ENCODE results near the gene ARL3.

GRCh38 chr10:102133874-102134332 is 1.1 kb downstream of the PPRC1 start:
- PRO-cap: no peak

GRCh38 chr10:102230197-102230769 is 4.2 kb downstream of the ELOVL3 start:
- PRO-cap: no peak

GRCh38 chr10:102367998-102368507 is 27.5 kb upstream of the NFKB2 start:
- PRO-cap: no peak

- PRO-cap: no peak
These were observed 18.8 kb upstream of the NFKB2 start for GRCh38 chr10:102376425-102377310.

DNA sequence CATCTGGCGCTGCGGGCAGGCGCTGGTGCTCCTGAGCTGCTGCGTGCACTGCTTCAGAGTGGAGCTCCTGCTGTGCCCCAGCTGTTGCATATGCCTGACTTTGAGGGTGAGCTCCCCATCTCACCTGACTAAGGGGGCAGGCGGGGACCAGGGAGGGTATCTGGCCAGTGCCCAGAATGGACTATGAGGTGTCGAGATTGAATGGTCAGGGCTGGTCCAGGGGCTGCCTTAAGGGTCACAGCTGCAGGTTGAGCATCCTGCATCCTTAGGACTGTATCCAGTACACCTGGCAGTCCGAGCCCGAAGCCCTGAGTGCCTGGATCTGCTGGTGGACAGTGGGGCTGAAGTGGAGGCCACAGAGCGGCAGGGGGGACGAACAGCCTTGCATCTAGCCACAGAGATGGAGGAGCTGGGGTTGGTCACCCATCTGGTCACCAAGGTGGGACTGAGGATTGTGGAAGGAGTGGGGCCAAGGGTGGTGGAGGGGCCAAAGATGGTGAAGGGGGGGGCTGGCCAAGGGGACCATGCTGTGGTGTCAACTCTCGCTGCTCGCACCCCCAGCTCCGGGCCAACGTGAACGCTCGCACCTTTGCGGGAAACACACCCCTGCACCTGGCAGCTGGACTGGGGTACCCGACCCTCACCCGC is 5.0 kb downstream of the NFKB2 start:
- PRO-cap: no peak

- PRO-cap: no peak
These were observed 2.2 kb upstream of the CUEDC2 start for GRCh38 chr10:102434517-102434995.

- PRO-cap: bidirectional peak, plus-strand start at chr10:102449837, minus-strand start at chr10:102449752
These were observed 1.7 kb downstream of the C10orf95 start for GRCh38 chr10:102449404-102450286.

DNA sequence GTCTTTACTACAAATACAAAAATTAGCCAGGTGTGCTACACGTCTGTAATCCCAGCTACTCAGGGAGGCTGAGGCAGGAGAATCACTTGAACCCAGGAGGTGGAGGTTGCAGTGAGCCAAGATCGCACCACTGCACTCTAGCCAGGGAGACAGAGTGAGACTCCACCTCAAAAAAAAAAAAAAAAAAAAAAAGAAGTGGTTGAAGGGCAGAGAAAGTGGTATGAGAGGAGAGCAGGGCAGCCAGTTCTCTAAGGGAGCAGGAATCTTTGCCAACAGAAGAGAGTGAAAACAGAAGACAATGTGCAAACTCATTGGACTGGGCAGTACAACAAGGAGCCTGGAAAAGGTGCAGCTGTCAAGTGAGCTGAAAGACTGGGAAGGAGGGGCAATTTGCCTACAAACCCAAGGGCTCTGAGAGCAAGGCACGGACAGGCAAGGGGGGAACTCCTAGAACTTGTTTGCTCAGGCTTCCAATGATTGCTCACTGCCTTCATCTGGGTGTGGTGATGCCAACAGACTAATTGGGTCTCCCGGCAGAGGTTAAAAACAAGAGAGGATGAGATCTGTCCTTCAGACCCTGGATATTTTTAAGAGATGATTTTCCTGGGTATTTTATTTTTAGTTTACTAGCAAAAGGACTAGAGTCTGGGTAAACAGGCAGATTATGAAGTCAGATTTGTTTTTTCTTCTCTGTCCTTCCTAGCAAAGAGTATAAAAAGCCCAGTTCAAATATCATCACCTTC is 9.5 kb downstream of the ACTR1A start:
- PRO-cap: no peak

DNA sequence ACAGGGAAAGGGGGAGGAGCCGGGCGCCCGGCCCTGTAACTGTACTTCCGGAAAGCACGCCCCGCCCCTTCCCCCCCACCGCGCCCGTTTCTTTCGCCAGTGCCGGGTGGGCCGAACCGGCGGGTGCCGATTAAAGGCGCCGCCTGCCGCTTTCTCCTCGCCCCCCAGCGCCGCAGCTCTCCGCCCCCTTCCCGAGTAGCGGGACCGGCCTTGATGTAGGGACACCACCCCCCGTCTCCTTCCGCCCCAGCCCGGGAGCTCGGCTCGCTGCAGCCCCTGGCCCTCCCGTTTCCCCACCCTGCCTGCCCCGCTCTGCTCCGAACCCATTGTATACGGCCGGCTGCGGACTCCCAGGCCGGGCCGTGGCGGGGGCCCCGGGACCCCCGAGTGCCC is 2.0 kb upstream of the TRIM8 start:
- PRO-cap: bidirectional peak, plus-strand start at position 99 of the sequence, minus-strand start outside the sequence

GRCh38 chr10:102648298-102648824 is 4.1 kb downstream of the TRIM8 start:
- PRO-cap: no peak

GRCh38 chr10:102661093-102661839 is 17.0 kb downstream of the TRIM8 start:
- PRO-cap: no peak

DNA sequence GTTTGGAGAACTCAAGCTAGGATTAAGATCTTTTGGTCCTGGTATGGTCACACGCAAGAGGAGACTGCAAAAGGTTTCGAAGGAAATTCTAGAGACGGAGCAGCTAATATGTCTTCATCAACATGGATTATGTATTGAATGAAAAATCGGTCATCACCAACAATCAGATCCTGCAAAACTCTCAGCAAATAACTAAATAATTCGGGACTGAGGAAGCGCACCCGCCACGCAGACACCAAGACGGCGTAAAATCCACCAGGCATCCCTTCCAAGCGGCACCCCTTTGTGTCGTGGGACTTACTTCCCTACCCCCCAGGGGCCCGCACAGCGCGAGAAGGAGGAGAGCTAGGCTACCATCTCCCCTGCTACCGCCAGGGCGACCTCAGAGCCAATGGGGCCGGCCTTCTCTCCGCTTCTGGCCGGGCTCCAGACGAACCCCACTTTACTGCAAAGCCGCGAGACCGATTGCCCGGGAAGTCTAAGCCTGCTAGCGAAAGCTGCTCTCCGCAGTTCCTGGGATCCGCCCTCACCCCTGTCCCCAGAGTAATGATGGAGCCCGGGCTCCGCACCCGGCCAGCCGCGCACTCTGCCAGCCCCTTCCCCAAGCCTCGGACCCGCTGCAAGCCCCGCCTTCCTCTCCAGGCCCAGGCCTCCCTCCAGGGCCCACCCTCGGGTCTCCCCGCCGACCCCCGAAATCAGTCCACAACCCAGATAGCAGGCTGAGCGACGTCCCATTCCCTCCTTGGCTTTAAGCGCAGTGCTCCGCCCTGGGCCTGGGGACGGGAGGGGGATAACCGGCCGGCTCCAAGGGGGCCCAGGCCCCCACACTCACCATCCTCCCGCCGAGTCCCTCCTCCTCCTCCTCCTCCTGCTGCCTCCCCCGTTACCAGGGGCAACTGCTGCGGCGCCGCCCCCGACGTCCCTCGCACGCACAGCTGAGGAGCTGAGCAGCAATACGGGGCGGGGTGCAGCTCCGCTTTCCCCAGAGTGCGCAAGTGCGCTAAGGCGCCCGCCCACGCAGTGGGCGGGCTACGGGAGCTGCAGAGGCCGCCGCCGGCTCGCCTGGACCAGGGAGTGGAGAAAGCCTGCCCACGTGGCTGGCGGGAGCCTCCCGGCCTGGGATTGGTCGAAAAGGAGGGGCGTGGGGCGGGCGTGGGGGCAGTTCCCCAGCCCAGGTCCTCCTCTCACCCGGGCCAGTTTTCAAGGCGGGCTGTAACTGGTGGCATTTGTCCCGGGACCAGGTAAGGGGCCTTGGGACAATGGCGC is at the start of gene ARL3:
Gene ARL3, minus strand, starts transcription at position 957 of the 1,266 bp plus-strand sequence.
- PRO-cap: bidirectional peak, plus-strand start at position 440 of the sequence, minus-strand start at position 337 of the sequence; bidirectional peak, plus-strand start at position 553 of the sequence, minus-strand start at position 548 of the sequence; bidirectional peak, plus-strand start at position 1,196 of the sequence, minus-strand start at position 898 of the sequence

- PRO-cap: bidirectional peak, plus-strand start at chr10:102774225, minus-strand start at chr10:102774116
These were observed 30.4 kb downstream of the WBP1L start for GRCh38 chr10:102773898-102774875.

- PRO-cap: no peak
These were observed 37.7 kb downstream of the WBP1L start for GRCh38 chr10:102781421-102781820.

DNA sequence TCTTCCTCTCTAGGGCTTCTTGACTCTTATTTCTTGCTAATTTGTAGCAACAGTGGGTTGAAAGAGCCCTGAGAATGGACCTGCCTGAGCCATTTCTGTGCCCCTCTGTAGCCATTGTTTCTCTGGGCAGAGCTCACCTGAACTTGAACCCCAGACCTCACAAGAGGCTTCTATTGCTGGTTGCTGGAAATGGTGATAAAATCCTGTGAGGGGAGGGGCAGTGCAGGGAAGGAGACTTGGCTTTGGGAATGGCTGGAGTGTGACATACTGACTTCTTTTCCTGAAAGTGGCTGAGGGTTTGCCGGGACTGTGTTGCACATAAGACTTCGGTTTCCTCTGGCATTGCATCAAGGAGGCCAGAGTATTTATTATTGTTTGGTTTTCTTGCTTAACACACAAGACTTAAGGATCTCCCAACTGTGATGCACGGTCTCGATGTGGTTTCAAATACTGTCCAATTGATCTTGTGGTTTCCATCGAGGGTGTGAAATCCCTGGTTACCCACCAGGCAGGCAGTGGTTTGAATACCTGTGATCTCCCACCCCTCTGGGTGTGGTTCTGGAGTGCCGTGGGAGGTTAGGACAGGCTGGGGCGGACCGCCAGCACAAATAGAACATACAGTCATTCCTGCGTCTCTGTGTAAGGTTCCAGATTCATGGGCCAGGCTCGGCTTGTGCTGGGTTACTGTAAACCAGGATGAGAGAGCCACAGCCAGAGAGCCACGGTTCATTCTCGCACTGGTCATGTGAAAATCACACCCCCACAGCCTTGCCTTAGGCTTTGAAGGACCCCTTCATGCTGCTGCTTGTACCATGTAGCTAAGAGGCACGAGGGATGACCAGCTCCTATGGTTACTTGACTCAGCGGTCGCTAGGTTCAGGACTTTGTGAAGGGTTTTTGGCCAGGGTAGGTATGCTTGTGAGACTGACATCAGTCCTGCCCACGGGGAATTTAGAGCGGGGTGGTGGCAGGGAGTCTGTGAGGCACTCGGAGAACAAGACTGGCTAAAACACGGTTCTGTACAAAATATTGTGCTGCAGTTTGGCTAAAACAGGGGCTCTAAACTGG is 39.1 kb downstream of the WBP1L start:
- PRO-cap: no peak

DNA sequence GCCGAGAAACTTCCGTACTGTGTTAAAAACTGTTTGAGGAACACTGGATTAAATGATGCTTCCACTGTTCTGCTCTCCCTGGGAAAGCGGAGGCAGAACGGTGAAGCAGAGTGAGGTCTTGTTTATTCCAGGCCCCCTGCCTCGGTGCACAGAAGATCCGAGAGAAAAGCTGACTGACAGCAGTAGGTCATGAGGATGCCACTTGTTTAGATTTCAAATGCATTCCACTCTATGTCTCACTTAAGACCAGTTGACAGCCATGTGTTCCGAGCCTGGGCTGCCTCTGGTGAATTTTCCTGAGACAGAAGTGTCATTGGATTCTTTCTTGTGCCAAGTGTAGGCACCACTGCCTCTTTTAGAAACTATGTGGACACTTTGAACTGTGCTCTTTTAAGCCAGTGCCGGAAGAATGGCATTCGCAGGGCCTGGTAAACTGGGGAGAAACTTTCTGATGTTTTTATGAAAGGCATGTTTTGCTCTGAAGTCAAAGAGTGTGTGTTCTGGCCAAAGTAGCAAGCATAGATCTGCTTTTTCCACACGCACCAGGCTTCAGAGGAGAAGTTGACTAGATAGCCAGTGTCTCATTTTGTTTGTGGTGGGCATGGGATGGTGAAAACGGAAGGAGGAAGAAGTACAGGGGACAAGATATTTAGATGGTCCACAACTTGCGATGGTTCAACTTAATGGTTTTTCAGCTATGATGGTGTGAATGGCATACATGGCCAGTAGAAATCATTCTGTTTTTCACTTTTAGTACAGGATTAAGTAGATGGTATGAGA is 41.7 kb downstream of the CYP17A1 start:
- PRO-cap: no peak

- PRO-cap: no peak
These were observed 103.8 kb downstream of the CNNM2 start for GRCh38 chr10:103021865-103022334.

DNA sequence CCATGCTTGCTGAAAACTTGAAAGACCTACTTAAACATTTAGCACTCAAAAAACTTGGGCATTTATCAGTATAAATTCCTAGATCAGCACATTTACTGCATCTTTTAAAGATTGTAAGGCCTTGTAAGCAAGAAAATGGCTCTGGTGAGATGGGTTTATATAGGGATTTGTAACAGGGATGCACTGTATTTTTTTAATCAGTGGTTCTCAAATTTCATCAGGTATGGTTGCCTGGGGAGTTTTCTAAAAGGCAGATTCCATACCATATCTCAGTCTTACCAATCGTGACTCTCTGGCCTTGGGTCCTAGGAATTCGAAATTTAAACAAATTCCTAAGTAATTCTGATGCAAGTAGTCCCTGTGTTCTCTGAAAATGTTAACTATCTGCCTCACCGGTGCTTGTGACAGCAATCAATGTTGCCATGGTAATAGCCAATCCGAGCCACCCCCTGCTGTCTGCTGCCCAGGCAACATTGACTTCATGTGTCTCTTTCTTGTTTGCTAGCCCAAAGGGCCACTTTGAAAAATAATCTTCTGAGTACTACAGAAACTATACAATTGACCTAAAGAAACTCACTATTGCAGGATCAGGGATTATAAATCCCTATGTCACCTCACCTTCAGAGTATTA is 11.7 kb upstream of the NT5C2 start:
- PRO-cap: no peak

DNA sequence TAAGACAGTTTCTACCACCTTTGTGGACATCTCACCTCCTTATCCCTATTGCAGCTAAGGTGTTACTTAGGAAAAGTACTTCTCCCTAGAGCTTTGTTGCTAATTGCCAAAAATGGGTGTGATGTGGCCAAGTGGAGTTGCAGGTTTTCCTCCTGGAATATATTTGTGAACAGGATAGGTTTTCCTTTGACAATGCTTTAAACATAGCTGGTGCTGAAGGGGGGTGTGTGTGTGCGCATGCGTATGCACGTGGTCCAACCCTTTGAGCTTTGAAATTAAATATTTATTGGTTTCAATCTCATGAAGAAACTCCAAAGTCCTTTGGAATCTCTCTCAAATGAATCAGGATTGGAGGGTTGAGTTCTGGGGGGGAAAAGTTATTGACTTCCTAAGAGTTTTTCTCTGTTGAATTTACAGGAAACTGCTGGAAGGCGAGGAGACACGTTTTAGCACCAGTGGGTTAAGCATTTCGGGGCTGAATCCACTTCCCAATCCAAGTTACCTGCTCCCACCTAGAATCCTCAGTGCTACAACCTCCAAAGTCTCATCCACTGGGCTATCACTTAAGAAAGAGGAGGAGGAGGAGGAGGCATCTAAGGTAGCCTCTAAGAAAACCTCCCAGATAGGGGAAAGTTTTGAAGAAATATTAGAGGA is 11.1 kb downstream of the INA start:
- PRO-cap: no peak

DNA sequence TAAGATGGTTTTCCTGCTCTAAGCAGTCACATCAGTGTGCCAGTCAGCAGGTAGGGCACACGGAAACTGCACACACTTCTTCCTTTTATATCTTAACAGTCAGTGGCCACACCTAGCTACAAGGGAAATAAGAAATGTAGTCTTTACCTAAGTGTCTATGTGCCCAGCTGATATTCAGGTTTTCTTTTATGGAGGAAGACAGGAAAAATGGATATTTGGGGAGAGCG is 6.5 kb downstream of the TAF5 start:
- PRO-cap: no peak

Measured in REH cell (cell line).